HT1080 (cell line): Measurements from ENCODE around the gene CC2D1B.

GRCh38 chr1:47865686-47866449, 131.3 kb downstream of the TRABD2B start:
RAMPAGE:
- cytosol, long total RNA = no peak
- long total RNA = no peak
- nucleus, long total RNA = no peak

GRCh38 chr1:47963414-47964070, 33.6 kb downstream of the TRABD2B start:
RAMPAGE:
- cytosol, long total RNA = no peak
- long total RNA = no peak
- nucleus, long total RNA = no peak

GRCh38 chr1:47996025-47997029, 858 bp downstream of the TRABD2B start:
RAMPAGE:
- cytosol, long total RNA = no peak
- long total RNA = no peak
- nucleus, long total RNA = no peak

DNA sequence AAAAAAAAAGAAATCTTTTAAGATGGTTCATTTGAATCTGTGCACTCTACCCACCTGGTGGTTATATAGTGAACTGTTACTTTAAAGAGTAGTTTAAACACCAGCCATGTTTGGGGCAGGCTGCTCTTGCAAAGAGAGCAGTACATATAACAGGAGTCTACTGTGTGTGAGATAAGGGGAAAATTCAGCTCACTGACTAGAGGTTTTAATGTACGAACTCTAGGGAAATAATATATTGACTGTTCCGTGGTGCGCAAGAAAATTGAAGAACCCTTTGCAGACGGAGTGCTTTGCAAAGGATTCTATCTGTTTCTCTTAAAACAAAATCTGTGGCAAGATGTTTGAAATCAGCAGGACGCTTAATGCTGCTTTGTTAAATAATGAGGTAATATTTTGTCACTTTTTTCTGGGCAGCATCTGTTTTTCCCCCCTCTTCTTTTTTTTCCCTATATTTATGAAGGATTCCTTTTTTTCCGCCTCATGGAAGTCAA, 3.1 kb upstream of the ELAVL4 start:
RAMPAGE:
- cytosol, long total RNA = no peak
- long total RNA = no peak
- nucleus, long total RNA = no peak

DNA sequence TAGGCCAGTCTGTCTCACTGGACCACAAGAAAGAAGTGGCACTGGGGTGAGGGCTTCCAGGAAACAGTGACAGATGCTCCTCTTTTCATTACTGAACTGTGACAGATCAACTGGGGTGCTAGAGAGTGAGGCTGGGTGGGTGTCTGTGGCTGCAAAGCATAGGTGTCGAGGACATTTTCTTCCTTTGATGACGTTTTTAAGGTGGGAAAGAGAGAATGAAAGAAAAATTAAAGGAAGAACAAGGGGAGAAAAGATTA, 27.7 kb upstream of the DMRTA2 start:
RAMPAGE:
- cytosol, long total RNA = no peak
- long total RNA = no peak
- nucleus, long total RNA = no peak

RAMPAGE:
- cytosol, long total RNA = no peak
- long total RNA = no peak
- nucleus, long total RNA = no peak
These were observed 50.5 kb downstream of the FAF1 start for GRCh38 chr1:50909313-50910319.

RAMPAGE:
- cytosol, long total RNA = no peak
- long total RNA = no peak
- nucleus, long total RNA = no peak
These were observed 26.8 kb downstream of the FAF1 start for GRCh38 chr1:50933170-50933837.

GRCh38 chr1:51215686-51216042, 20.4 kb upstream of the RNF11 start:
RAMPAGE:
- cytosol, long total RNA = no peak
- long total RNA = no peak
- nucleus, long total RNA = no peak

DNA sequence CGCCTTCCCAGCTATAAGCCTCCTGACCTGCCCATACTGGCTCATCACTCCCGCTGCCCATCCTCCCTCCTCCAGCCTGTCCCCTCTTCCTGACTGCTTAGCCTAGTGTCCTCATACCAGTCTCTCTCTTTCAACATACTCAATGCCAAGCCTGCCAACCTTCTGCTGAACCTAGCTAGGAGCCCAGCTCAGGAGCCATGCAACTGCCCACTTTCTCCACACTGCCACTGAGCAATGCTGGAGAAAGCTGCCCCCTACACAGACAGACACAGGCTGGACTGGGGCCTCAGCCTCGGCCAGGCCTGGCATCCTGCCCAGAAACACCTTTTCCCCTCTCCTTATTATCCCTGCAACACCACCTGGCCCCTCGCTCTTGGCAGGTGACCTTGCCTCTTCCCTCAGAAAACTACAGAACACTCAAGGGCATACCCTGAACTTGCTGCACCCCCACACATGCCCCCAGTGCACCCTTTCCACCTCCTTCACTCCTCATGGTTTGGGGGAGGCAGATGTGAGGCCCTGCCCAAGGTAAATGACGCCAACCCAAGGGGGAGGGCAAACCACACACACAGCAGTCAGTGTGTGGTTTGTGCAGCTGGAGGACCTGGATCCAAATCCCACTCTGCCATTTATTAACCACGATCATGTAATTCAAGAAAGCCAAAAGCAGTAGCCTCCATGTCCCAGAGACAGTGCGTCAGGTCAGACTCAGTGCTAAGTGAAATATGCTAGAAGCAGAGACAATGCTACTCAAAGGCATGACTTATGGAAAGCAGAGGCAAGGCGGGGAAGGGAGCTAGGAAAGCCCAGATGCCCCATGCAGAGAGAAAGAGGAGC, 13.8 kb downstream of the TTC39A start:
RAMPAGE:
- cytosol, long total RNA = no peak
- long total RNA = no peak
- nucleus, long total RNA = no peak

RAMPAGE:
- cytosol, long total RNA = no peak
- long total RNA = no peak
- nucleus, long total RNA = no peak
These were observed 92.1 kb upstream of the TTC39A start for GRCh38 chr1:51422453-51422956.

DNA sequence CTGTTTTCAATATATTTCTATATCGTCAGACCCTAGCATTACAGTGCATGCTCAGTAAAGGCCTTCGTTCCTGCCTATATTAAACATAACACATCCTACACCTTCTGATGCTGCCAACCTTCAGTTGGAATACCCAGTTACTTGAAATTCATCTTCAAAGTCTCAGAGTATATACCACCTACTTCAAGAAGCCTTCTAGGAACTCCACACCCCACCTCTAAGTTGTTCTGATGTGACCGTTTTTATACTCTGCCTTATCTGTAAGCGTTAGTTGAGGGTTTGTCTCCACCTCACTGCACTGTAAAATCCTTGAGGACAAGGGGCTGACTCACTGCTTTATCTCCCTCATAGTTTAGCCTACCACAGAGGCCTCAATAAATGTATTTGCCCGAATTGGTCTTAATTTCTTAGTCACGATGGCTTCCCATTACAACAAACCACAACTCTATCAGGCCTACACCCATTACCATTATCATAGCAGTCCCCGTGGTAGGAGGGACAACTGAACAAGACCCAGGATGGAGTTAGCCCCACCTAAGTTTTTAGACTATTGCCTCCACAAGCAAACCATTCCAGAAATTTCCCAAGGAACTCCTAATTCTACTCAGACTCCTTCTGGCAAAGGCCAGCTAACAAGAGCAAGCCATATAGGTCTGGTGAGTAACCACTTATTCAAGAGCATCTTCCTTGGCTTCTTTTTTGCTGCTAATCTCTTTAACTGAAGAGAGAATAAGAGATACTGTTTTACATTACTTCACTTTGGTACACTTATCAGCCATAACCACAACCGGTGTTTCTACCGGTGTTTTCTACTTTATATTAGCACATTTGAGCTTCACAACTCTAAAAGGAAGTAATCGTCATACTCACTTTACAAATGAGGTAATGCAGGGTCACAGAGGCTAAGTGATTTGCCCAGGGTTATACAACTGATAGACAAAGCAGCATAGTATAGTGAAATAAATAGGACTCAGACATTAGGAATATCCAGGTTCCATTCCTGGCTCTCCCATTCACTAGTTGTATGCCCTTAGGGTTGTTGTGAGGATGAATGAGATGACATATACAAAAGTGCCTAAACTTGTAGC, 1.5 kb upstream of the EPS15 start:
RAMPAGE:
- cytosol, long total RNA = no peak
- long total RNA = no peak
- nucleus, long total RNA = no peak

DNA sequence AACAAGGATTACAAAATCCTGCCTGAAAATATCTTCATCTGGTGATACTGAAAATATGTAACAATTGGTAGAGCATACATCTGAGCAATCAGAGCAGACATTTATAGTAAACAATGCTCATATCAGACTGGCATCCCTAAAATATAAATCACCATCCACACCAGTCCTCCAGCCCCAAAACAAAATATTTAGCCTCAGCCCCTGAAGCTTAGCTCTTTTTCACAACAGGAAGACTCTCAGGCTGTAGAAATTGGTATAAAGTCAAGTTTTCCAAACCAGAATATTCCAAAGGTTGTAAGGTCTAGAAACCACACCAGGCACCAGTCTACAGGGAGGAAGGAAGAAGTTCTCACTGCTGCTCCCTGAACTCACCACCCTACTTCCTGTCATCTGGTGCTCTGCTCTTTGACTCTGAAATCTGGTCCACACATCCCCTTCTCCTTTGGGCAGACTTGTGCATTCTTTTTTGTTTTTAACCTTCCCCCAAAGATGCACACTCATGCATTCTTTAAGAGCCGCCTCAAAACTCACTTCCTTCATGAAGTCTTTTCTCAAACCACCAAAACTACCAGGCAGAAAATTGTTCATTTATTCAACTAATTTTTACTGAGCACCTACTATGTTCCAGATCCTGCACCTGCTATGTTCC, 29.9 kb upstream of the EPS15 start:
RAMPAGE:
- cytosol, long total RNA = no peak
- long total RNA = no peak
- nucleus, long total RNA = no peak

DNA sequence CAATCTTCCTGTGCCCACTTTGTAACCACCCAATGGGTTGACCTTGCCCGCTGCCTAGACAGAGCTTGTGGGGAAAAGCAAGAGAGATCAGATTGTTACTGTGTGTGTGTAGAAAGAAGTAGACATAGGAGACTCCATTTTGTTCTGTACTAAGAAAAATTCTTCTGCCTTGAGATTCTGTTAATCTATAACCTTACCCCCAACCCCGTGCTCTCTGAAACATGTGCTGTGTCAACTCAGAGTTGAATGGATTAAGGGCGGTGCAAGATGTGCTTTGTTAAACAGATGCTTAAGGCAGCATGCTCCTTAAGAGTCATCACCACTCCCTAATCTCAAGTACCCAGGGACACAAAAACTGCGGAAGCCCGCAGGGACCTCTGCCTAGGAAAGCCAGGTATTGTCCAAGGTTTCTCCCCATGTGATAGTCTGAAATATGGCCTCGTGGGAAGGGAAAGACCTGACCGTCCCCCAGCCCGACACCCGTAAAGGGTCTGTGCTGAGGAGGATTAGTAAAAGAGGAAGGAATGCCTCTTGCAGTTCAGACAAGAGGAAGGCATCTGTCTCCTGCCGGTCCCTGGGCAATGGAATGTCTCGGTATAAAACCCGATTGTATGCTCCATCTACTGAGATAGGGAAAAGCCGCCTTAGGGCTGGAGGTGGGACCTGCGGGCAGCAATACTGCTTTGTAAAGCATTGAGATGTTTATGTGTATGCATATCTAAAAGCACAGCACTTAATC, 15.8 kb upstream of the RAB3B start:
RAMPAGE:
- cytosol, long total RNA = no peak
- long total RNA = no peak
- nucleus, long total RNA = no peak

RAMPAGE:
- cytosol, long total RNA = no peak
- long total RNA = no peak
- nucleus, long total RNA = no peak
These were observed 312 bp downstream of the TXNDC12 start for GRCh38 chr1:52054818-52054940.

DNA sequence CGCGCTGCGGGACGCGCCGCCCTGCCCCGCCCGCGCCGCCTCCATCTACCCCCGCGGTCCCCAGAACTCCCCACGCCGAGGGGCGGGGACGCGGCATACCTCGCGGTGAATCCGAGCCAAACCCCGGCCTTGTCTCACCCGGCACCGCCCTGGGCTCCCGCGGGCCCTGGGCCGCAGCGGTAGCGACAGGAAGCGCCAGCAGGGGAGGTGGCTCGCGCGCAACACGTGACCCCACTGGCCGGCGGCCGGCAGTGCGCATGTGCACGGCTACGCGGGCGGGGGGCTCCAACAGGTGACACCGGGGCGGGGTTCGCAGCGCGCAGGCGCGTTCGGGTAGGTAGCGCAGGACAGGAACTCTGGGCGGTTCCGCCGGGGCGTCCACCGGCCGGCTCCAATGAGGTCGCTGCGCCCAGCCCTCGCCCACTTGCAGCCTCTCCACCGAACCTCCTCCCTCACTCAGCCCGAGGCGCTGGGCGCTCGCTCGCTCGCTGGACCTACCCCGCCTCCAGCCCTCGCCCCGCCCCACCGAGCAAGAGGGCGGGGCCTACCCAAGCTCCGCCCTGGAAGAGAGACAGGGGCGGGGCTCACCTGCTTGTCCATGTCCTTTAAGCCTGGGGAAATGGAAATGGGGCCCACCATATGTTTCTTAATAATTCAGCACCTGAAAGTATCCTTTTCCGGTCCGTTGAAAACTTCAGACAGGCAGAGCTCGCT, at the start of gene CC2D1B:
Gene CC2D1B, minus strand, starts transcription at position 236 of the 714 bp plus-strand sequence.
RAMPAGE:
- cytosol, long total RNA = no peak
- long total RNA = start-site peak on the minus strand centred at position 164 of the sequence, 10 bp wide, 25 reads
- nucleus, long total RNA = no peak

DNA sequence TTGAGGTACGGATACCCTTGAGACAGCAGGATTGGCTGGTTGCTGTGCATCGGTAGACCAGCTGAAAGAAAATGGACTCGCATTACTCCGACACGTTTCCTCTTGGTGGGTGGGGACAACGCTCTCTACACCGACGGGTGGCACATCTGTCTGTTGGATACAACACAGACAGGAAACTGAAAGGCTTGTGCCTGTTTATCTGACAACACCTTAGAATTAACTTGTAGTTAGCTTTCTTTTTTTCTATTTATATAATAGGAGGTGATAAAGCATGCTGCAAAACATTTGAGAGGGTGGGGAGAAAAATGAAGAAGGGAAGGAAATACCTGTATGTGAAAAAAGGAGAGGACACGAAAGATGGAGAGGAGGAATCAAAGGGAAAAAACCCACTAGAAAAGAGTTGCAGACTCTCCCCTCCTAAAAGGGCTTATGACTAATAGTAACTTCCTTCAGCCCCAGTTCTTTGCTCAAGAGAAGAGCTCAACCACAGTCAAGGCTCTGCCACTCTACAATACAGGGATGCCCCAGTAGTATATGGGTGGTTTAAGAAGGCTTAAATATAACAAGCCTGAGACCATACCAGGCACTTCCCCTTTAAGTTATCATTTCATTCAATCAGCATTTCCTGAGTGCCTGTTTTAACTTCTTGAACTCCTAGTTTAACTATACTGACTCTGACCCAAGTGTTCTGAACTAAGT, 19.6 kb downstream of the PRPF38A start:
RAMPAGE:
- cytosol, long total RNA = no peak
- long total RNA = no peak
- nucleus, long total RNA = no peak

RAMPAGE:
- cytosol, long total RNA = no peak
- long total RNA = no peak
- nucleus, long total RNA = no peak
These were observed 12.1 kb downstream of the COA7 start for GRCh38 chr1:52685923-52686504.

DNA sequence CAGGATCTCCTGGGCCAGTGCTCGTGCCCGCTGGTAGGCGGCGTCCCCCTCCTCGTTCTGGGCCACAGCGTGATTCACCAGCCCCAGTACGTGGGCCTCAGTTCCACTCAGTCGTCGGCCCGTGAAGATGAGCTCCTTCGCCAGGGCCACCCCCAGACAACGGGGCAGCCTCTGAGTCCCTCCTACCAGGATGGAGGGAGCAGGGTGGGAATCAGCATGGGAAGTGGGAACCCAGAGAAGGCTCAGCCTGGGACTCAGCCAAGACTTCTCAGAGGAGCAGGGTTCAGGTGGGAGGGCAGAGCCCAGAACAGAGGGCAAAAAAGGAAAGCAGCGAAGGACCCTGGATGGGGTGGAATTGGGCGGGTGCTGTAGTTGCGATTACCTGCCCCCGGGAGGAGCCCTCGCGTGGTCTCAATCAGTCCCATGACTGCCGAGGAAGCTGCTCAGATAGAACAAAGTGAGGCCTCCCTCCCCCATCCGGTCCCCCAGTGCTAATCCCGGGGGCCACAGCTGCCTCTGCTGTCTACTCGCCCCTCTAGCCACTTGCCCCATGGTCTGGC, 16.8 kb downstream of the ECHDC2 start:
RAMPAGE:
- cytosol, long total RNA = no peak
- long total RNA = no peak
- nucleus, long total RNA = no peak

RAMPAGE:
- cytosol, long total RNA = no peak
- long total RNA = no peak
- nucleus, long total RNA = no peak
These were observed 6.4 kb downstream of the ECHDC2 start for GRCh38 chr1:52914996-52915757.

DNA sequence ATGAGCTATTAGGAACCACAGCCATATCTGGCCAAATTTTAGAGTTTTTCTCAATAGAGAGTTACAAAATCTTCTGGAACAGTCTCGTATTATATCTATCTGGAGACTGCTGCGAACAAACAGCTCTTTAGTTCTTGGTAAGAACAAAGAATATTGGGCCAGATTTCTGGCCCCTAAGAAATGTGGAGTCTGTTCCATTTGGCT, 4.8 kb upstream of the PODN start:
RAMPAGE:
- cytosol, long total RNA = no peak
- long total RNA = no peak
- nucleus, long total RNA = no peak